ENCODE measurements around the genes OR1E2 and HASPIN.

DNA sequence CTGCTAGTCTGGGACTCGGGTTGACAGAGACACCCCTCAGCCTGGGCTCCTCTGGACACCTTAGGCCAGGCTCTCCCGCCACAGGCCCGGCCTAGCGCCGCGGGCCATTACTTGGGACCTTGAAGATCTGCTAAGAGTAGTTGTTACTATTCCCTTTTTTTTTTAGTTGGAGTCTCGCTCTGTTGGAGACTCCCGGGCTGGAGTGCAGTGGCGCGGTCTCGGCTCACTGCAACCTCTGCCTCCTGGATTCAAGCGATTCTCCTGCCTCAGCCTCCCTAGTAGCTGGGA, 295 bp downstream of the SRR start:
- PRO-cap, 2 experiments, result no peak in any of the 2 experiments

DNA sequence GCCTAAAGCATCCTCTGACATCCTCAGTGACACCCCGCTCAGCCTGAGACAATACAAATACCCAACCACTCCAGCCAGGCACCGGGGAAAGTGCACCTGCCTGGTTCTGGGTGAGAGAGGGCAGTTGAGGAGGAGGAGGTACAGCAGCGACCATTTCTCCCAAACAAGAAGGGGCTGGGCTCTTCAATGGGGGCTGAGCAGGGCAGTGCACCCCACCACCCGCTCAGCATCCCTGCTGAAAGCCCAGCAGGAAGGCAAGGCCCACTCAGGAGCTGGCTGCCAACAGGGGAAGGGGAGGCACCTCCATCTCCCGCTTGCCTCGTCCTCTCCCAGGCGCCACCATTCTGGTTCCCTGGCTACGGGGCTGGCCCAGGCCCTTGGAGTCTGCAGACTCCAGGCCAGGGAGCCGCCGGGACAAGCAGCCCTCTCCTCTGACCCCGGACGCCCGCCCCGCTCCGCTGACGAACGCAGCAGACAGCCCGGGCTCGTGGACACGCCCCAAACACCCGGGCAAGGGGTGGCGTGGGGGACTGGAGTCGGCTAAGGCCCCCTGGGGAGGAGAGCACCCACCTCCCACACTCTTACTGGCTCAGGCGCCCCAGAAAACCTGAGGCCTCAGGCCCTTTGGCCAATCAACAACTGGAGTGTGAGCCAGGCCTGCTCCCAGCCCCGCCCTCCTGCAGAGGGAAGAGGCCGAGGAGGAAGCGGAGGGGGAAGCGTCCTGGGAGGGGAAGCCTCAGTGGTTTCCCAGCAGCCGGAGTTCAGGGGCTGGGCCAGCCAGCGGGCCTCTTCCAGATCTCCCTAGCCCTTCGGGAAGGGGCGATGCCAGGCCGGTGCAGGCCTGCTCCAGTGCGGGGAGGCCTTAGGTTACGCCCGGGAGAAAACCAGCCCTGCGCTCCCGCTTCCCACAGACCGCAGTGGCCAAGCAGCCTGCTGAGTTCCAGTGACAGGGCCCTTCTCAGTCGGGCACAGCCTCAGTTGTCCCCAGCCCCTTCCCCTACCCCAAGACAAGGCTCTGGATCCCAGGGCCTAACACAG, 4.2 kb downstream of the MNT start:
- PRO-cap, 2 experiments, result peak in 2 of 2 experiments; most common plus-strand start position 715 of the sequence (in 1); most common minus-strand start position 433 of the sequence (in 1)

DNA sequence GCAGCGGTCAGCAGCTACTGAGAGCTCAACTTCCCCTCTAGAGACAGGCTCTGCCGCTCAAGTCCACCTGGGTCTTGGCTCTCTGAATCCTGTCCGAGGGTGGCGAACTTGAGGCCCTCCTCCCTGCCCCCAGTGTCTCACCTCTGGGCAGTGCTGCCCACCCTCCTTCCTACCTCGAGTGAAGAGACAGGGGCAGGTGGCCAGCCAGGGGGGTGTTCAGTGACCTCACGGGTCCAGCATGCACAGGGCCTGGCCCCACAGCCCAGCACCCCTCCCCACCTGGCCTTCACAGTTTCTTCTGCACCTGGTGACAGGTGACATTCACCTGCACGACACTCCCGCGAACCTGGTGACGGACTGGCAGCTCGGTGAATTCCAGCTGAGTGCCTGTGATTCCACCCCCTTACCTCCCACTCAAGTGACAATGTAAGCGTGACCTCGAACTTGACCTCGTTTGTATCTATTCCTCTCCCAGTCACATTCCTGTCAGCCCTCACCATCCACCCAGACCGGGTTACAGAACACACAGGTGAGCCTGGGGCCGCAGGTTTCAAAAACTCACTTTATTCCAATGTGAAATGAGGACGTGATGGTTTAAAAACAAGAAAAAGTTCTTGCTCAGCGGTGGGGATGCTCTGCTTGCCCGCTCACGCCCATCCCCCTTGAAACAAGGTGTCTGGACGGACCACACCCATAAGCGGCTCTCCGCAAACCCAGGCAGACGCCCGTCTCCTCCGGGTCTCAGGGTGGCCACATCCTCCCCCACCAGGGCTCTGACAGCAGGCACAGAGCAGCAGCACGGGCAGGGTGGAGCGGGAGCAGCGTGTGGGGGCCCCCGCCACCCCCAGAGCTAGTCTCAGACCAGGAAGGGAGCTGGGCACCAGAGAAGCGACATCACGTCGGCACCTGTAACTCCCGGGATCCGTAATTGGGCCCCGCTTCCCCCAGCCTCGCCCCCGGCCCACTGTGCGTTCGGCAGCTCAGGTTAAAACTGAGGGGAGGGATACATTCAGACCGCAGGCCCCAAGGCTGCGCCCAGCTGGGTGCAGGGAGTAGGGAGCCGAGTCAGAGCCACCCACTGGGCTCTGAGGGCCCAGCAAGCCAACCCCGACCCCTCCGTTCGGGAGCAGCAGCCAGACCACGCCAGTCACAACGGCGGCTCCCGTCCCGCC, 22.3 kb downstream of the CLUH start:
- PRO-cap, 2 experiments, result no peak in any of the 2 experiments

DNA sequence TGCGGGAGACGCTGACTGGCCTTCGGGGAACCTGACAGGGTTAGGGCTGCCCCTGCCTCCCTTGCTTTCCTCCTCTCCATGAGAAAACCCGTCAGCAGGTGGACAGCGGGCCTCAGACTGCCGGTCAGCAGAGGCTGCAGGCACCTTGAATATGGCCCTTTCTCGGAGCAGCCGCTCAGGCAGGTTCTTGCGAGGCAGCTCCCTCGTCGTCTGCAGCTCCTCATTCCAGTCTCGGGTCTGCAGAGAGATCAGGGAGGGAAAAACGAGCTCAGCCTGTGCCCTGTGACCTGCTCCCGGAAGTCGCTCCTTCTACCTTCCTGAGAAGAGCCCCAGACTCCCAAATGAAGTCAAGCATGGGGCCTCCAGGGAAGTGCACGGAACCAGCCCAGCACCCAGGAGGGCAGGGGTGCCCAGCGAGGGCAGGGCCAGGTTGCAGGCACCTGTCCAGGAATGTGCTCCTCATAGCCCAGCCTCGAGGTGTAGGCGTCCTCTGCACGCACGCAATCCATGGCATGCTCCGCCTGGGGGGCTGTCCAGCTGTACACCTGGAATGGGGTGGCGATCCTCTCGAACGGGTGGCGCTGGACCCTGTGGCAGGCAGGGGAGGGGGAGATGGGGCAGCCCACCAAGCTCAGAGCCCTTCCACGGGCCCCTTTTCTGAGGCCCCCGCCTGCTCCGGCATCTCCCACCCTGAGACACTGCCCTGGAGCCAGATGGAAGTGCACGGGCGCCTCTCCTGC, 11.2 kb downstream of the CLUH start:
- PRO-cap, 2 experiments, result no peak in any of the 2 experiments

- PRO-cap, 2 experiments, result no peak in any of the 2 experiments
Observed at GRCh38 chr17:2724623-2725145, 13.1 kb upstream of the CLUH start.

- PRO-cap, 2 experiments, result no peak in any of the 2 experiments
Observed at GRCh38 chr17:2855323-2855645, 59.0 kb downstream of the RAP1GAP2 start.

DNA sequence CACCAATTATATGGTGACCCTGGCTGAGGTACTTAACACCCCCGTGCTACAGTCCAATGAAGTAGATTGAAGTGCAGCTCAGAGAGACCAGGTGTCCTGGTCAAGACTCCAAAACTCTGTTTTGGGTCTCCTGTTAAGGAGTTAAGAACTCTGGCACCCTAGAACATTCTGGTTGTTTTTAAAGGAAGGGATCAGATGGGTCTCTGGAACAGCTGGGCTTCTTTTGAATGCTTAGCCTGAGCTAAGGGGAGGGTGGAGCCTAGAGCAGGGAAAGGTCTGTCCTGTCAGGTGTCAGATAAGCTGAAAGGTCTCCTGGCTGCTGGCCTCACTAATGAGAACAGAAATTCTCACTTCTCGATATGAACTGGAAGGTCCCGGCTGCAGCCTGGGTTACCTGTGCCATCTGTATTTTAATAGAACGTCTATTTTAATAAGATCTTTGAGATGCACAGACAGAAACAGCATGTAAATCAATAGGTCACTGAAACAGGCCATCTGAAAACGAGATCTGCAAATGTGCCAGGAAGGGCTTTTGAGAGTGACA, 69.0 kb downstream of the RAP1GAP2 start:
- PRO-cap, 2 experiments, result no peak in any of the 2 experiments

DNA sequence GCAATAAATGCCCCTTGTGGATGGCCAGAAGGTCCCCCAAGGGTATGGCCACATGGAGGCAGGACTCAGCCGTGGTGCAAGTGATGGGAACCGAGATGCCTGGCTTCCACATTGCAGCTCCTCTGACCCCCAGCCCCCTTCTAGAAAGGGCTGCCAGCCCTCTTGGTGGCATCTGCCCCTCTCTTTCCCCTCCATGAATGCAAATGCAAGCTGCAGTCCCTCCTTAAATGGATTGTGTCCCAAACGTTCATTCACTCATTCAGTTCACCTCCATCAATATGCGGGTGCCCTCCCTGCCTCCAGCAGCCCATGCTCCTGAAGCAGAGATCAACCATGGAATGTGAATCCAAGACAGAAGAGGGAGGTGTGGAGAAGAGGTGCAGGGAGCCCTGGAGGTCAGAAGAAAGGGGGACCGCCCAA, 69.5 kb downstream of the RAP1GAP2 start:
- PRO-cap, 2 experiments, result no peak in any of the 2 experiments

- PRO-cap, 2 experiments, result no peak in any of the 2 experiments
Observed at GRCh38 chr17:2871286-2871662, 75.0 kb downstream of the RAP1GAP2 start.

GRCh38 chr17:2907031-2907679, 110.9 kb downstream of the RAP1GAP2 start:
- PRO-cap, 2 experiments, result no peak in any of the 2 experiments

DNA sequence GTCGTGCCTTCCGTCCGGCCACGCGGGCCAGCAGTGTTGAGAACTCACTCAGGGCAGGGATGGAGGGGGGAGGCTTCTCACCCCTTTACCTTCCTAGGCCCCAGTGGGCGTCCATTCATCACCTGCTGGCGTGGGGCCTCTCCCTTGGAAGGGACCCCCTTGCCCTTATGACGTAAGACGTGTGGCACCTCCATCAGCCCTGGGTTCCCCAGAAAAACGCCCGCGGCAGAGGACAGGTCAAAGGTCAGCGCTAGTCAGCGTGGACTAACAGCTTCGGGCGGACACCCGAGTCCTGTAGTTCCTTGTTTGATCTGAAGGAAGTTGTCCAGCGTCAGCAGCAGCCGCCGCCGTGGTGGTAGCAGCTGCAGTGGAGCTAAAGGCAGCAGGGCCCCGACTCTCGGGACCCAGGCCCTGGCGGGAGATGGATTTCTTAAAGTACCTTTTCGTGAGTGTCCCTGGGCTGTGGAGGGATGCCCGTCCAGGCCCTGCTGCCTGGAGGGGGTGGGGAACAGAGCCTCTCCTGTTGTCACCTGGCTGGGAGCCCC, 123.7 kb downstream of the OR1D5 start:
- PRO-cap, 2 experiments, result no peak in any of the 2 experiments

DNA sequence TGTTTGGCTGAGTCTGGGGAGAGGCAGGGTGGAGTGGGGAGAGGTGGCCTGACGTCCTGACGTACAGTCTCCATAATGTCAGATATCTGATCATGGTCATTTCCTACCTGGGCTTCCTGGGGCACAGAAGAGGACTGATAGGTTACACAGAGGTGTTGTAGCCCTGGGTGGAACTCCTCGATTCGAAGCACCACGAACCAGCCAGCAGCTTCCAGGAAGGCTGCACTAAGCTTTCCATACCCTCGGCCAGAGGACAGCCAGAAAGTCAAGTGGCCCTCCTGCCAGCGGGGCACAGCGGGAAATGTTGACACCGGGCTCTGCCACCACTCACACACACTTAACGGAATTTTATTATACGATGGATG, 34.0 kb downstream of the OR1D5 start:
- PRO-cap, 2 experiments, result peak in 1 of 2 experiments; most common minus-strand start position 227 of the sequence (in 1)

GRCh38 chr17:3433656-3434251, at the start of gene OR1E2:
TSS of gene OR1E2 (minus strand) at chr17:3433841.
- PRO-cap, 2 experiments, result no peak in any of the 2 experiments

DNA sequence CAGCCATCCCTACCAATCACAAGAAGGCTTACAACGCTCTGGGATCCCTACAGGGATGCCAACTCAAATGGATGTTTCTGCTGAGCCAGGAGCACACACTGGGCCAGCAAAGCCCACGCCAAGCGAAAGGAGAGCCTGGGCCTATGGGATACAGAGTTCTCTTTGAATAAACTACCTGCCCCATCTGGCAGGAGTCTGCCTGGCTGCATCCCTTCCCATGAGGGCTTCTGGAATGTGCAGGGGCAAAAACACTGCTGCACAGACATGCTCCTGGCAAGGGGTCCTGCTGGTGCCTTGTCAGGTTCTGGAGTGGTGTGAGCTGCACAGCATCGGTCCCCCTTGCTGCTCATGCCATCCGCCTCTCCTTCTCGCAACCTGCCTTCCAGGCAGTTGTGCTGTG, 265 bp upstream of the TRPV1 start:
- PRO-cap, 2 experiments, result no peak in any of the 2 experiments

DNA sequence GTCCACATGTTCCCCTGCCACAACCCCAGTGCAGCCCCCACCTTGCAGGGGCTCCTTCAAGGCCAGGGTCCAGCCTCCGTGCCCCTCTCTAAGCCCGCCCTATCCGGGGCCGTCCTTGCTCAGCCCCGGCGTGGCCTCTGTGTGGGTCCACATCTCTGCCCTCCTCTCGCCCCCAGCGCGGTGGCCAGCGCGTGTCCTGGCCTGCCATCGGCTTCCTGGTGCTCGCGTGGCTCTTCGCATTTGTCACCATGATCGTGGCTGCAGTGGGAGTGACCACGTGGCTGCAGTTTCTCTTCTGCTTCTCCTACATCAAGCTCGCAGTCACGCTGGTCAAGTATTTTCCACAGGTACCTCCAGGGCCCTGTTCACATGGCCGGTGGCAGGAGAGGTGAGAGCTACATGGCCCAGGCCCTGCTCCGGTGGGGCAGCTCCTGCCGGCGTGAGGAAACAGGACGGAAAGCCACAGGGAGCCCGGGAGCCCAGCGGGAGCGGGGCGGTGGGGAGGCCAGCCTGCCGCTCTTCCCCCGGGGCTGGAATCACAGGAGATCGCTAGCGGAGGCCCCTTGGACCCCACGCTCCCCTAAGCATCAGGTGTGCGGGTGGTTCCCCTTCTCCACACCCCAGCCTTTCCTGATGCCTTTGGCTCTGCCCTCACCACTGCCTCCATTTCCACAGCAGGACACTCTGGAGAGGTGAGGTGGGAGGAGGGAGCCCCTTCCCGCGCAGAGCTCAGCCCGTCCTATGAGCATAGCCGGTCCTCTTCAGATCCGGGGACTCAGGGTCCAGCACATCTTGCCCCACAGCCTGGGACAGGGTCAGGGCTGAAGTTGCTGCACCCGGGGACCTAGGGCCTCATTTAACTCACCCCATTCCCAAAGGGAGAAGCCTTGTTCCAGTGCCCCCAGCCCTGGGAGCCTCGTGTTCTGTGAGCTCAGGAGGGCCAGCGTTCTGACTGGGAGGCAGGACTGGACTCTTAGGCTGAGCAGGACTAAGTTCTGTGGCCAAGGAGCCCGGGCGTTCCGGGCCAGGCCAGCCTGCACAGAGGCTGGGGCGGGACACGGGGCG, 10.2 kb downstream of the TAX1BP3 start:
- PRO-cap, 2 experiments, result no peak in any of the 2 experiments

DNA sequence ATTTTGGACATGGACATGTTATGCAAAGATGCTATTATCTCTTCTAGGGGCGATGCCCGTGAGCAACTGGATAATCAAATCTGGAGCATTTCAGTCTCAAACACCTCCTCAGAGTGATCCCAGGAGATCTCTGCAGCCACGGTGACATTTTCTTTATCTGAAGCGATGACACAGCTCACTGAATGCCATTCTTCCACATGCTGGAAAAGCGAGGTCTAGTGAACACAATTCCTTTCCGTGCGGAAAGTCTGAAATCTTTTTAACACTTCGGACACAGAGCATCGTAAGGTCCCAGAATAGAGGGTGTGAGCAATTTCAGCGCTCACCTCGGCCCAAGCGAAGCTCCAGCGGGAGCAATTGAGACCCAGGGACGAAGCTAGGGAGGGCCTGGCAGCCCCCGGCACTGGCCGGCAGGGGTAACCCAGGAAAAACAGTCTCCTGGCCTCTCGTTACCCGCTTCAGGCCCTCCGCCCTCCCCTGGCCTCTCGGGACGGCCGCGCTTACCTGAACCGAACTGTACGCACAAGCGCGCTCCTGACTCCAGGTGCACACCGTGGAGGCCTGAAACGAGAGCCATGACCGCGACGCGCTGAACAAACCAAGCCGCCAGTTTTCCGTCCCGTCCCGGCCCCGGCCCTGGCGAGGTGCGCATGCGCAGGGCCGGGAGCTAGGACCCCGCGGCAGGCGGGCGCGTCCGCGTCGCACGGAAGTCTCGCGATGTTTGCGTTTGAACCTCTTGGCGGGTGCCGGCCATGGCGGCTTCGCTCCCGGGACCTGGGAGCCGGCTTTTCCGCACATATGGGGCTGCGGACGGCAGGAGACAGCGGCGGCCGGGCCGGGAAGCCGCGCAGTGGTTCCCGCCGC, at the start of gene HASPIN:
TSS of gene HASPIN (plus strand) at position 720 of the 864 bp plus-strand sequence.
- PRO-cap, 2 experiments, result peak in 2 of 2 experiments; most common plus-strand start position 737 of the sequence (in 1); most common minus-strand start position 595 of the sequence (in 1)

DNA sequence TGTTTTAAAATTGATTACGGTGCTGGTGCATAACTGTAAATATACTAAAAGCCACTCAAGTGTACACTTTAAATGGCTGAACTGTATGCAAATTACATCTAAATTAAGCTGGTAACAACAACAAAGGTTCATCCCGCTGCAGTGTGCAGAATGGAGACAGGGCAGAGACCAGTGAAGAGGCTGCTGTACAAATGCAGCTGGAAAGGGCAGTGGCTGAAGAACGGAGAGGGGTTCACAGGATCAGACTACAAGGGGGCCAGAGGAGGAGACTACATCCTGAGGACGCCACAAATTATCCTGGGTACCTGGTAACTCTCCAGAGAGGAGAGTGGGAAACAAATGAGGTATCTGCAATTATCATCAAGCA, 9.1 kb upstream of the ITGAE start:
- PRO-cap, 2 experiments, result no peak in any of the 2 experiments

DNA sequence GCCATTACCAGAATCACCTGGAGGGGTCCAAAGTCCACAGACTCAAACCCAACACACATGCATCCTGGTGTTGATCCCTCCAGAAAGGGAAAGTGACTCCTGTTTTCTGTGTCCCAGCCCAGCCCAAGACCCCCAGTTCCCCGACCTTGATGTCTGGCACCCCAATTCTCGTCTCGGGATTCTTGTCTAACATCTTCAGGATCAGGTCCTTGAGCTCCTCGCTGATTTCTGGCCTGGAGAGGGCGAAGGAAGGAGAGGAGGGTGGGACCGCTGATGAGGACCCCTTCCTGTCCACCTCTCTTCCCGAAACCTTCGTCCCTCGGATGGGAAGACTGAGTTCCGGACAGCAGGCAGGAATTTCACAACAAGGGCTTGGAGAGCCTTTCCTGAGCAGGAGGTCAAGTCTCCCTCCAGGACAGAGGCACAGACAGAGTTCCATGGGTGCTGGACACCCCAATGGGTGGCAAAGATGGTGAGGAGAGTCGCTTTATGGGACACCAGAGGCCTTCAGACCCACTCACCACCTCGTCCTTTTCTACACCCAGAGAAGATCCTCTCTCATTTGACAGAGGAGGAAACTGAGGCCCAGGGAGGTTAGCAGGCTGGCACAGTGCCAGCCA, 23.1 kb downstream of the CAMKK1 start:
- PRO-cap, 2 experiments, result no peak in any of the 2 experiments

GRCh38 chr17:3891597-3892678, 915 bp downstream of the CAMKK1 start:
- PRO-cap, 2 experiments, result no peak in any of the 2 experiments

DNA sequence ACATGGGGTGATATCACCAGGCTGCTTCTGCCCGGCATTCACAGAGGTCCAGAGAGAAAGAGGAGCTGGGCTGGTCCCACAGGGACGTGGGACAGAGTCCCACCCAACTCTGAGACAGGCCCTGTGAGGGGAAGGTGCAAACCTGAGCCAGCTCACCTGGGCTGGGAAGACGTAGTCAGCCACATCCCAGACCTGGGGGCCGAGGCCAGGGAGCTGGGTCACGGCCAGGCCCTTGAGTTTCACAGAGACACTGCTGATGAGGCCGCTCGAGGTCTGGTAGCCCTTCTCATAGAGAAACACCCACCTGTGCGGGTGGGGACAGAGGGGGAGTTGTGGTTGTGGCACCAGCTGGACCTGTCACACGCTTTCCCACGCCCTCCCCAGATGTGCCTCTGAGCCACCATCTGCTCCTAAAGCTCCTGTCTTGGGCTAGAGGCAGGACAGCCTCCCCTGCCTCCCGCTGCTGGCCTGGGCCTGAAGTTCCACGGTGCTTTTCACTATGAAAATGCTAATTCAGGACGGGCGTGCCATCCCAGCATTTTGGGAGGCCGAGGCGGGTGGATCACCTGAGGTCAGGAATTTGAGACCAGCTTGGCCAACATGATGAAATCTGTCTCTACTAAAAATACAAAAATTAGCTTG, 11.1 kb downstream of the P2RX1 start:
- PRO-cap, 2 experiments, result no peak in any of the 2 experiments